Glomerular endothelial cell (primary cell): ENCODE measurements around the genes FGF6, KCNA5 and ANO2.

- RAMPAGE, long total RNA, result no peak
These were observed 77.5 kb upstream of the PARP11 start for GRCh38 chr12:3950722-3951017.

- RAMPAGE, long total RNA, result no peak
These were observed 138.3 kb upstream of the PARP11 start for GRCh38 chr12:4011431-4012067.

DNA sequence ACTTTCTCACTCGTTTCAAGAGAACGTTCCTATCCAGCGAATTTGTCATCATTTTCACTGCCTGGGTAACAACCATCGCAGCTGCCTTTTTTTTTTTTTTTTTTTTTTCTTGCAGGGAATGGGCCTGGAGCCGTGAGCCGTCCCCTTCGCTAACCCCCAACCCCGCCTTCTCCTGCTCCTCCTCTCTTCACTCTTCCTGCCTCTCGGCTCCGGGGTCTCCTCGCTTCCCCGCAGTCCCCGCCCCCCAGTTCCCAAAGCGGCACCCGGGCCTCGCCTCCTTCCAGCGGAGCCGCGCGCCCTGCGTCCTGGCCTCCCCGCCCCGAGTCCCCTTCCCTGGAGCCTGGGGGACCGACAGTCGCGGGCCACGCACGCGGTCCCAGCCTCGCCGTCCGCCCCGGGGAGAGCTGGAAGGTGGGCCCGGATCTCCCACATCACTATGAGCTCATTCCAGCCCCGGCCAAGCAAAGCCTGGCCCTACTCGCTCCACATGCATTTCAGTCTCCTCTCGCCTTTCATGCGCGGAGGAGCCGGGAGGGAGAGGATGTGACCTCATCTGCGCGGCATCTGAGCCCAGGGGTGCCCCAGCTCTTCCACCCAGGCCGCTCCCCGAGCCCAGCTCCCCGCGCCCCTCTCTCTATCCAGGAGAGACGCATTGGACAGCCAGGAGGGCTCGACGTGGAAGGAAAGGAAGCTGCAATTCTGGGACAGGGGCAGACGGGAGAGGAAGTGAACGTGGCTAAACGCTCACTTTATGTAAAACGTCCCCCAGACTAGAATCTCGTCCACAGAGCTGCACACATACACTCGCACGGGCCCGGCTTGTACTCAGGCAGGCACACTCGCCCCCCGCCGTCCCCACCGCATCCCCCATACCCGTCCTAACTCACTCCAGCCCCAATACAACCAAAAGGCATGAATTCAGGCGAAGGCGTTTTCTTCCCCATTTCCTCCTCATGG is 108.8 kb upstream of the CCND2 start:
- RAMPAGE, long total RNA, result no peak

DNA sequence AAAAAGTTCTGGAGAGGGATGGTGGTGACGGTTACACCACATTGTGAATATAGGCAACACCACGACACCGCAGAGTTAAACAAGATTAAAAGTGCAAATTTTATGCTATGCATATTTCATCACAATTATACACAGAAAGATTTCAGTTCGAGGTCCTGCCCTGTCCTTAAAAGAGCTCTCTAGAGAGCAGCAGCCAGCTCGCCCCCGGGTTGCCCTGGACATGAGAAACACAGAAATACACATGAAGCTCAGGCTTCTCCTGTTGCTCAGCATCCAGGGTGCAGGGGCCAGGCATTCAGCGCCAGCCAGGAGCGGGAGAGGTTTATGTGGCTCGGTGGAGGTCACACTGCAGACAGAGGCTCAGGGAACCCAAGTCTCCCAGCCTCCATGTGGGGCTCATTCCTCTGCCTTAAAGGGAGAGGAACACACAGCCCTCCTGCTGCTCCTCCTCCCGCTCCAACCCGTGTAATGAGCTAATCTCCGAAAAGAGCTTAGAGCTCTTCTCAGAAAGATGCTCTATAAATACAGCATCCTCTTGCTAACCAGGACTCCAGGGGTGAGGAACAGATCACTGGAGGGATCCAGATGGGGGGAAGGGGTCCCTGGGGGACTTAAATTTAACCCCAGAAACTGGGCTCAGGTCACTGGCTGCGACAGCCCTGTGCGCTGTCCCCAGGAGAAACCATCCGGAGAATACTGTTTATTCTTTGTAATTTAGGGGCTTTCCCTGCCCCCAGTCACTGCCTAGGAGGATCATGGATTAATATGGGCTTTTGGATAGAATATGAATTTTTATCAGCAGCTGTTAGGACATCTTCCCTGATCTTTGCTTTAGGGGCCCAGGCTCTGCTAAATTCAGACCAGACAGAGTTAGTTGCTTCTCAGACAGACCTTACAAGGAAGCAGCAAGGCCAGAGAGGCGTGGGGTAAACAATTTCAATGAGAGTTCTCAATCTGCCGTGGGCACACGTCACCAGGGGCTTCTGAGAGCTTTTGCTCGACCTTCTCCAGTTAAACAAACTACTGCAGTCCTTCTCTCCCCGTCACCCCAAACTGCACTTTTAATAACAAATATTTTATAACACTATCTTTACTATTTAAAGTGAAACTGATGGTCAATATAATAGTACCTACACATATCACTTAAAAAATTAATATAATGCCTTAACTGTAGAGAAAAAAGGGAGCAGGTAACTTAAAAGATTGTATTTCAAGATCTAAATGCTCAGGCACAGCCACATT is 28.0 kb downstream of the FGF6 start:
- RAMPAGE, long total RNA, result no peak

DNA sequence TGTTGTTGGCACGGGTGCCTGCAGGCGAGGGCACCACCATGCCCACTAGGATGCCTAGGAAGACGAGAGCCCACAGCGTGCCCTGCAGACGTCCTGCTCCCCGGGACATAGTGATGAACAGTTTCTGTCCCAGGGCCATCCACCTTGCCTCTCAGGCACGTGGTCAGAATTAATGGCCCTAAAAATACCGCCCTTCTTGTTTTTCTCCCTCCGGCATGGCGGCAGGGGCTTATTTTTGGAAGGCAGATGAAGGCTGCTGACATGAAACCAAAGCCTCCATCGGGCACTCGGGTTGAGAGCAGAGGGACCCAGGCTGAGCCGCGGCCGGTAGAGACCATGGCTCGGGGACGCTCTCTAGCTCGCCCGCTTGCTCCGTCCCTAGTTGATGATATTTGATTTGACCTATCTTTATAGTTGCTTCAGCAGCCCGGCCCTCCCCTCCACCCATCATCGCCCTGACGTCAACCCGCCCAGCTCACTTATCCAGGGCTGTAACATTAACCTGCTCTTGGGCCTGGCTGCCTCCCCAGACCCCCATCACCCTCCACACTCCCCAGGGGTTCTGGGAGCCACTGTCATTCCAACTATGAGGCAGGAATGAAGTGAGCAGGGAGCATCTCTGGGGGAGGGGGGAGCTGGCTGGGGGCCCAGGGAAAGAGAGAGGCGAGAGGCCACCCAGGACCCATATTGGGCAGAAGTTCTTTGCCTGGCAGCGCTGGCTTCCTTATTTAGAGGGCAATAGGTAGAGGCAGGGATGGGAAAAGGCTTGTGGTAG is at the start of gene FGF6:
FGF6 (minus strand) TSS at position 384 of the 775 bp plus-strand sequence.
- RAMPAGE, long total RNA, result no peak

GRCh38 chr12:4509226-4509645 is 29.0 kb downstream of the C12orf4 start:
- RAMPAGE, long total RNA, result no peak

- RAMPAGE, long total RNA, result no peak
These were observed 50.3 kb downstream of the KCNA1 start for GRCh38 chr12:4959870-4960570.

GRCh38 chr12:5010045-5010504 is 33.6 kb upstream of the KCNA5 start:
- RAMPAGE, long total RNA, result no peak

- RAMPAGE, long total RNA, result no peak
These were observed at the start of gene KCNA5 for GRCh38 chr12:5043452-5044243. TSS of gene KCNA5 (plus strand) at chr12:5043879.

DNA sequence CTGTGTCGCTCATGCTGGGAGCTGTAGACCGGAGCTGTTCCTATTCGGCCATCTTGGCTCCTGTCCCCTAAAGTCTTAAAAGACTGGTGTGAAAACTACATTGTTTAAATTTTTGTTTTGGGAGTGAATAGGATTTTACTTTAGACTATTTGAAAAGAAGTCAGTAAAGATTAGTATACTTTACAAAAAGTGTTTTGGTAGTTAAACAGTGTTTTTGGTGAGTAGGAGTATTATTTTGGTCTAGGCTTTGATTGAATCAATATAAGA is 141.1 kb upstream of the NTF3 start:
- RAMPAGE, long total RNA, result no peak

DNA sequence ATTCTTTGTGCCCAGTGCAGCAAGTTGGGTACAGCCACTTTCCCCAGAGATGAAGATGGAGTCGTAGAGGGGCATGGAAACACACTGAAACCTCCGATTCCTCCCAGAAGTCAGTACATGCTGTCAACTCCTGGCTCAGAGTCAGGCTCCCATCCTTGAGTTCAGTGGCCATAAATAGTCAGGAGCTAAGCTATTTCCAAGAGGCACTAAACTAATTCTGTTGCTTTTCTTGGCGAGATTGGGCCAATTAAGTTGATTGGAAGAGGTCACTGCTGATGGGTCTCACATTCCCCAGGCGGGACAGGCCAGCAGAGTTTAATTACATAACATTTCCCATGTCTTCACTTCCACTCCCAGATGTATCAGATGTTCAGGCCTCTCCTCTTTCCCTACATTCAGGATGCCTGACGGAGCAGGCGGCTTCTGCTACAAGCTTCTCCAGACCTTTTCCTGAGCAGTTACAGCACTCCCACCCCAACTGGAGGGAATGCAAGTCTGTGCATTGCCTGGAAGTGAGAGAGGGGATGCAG is 5.2 kb downstream of the NTF3 start:
- RAMPAGE, long total RNA, result no peak

DNA sequence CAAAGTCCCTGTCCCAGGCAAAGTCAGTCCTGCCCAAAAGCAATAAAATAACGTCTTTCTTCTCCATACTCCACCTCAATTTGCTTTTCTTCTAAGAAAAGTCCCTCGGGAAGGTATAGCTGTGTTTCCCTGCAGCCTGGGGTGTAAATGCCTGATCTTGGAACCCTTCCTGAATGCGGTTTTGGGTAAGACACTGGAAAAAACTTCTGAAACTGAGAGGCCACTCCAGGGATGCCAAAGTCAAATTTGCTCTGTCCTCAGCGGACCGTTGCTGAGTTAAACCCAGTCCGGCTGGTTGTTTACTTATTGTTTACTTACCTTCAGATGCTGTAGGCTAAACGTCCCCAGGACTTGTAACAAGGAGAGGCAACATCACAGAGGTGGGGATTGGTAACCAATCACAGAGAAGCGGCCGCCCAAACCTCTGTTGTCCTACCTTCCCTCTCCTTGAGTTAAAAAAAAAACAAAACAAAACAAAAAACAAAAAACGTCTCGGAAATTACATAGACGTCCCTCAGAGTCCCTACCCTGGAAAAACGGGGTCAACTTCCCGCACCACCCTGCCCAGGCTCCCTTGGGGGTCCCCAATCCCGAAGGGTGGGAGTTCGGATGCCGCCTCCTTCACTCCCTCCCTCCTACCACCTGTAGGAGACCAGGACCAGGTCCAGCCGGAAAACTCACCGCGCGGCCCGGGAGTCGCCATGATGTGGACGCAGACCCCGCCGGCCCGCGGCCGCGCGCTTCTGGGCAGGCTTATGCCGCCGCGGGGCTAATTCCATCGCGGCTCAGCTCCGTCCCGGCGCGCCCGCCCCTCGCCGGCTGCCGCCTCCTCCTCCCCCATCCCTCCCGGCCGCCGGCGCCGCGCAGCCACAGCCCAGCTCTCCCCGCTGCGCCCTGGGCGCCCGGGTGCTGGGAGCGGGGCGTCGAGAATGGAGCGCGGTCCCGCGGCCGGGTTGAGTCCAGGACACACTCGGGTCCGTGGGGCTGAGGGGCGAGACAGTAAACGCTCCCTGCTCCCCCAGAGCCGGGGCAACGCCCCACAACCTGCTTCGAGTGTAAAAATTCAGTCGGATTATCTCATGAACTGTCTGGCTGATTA is at the start of gene ANO2:
ANO2 (minus strand) TSS at position 745 of the 1,099 bp plus-strand sequence.
- RAMPAGE, long total RNA, result no peak

DNA sequence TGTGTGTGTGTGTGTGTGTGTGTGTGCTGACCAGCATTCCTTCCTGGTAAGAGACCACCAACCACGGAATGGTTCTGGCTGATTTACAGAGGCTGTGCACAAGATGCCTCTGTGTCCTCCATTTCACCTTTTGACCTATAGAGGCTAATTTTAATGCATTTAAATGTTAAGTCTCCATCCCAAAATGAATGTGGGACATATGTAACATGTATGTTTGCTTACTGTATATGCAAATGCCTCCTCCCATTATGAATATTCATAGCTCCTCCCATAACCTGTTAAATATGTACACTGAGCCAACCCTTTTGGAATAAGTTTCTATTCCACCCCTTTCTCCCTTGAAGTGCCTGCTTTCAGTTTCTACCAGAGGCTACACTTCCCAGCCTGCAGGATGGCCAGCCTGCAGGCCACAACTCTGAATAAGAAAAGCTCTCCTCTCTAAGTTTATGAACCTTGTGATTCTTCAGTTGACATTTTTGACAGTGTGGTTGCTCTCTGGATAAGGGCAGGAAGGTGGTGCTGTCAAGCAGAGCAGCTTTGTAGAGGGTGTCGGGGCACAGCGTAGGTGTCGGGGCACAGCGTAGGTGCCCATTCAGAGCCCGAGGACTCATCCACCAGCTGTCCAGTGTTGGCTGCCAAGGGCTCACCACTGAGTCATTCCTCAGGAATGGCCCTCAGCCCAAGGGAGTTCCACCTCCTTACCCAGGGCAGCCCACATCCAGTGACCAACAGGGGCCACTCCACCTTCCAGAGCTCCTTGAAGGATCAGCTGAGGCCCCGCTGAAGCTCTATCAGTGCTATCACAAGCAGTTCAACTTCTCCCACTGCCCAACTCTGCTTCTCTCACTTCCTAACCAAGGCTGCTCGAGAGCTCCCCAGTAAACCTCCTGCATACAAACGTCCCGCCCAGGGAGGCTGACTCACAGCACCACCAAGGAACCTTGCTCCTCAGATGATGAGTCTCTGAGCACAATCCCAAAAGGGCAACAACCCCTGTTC is 31.5 kb downstream of the VWF start:
- RAMPAGE, long total RNA, result no peak

DNA sequence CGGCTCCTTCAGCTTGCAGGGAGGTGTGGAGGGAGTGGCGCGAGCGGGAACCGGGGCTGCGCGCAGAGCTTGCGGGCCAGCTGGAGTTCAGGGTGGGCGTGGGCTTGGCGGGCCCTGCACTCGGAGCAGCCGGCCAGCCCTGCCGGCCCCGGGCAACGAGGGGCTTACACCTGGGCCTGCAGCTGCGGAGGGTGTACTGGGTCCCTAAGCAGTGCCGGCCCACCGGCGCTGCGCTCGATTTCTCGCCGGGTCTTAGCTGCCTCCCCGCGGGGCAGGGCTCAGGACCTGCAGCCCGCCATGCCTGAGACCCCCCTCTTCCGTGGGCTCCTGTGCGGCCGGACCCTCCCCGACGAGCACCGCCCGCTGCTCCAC is 35.0 kb upstream of the VWF start:
- RAMPAGE, long total RNA, result no peak

DNA sequence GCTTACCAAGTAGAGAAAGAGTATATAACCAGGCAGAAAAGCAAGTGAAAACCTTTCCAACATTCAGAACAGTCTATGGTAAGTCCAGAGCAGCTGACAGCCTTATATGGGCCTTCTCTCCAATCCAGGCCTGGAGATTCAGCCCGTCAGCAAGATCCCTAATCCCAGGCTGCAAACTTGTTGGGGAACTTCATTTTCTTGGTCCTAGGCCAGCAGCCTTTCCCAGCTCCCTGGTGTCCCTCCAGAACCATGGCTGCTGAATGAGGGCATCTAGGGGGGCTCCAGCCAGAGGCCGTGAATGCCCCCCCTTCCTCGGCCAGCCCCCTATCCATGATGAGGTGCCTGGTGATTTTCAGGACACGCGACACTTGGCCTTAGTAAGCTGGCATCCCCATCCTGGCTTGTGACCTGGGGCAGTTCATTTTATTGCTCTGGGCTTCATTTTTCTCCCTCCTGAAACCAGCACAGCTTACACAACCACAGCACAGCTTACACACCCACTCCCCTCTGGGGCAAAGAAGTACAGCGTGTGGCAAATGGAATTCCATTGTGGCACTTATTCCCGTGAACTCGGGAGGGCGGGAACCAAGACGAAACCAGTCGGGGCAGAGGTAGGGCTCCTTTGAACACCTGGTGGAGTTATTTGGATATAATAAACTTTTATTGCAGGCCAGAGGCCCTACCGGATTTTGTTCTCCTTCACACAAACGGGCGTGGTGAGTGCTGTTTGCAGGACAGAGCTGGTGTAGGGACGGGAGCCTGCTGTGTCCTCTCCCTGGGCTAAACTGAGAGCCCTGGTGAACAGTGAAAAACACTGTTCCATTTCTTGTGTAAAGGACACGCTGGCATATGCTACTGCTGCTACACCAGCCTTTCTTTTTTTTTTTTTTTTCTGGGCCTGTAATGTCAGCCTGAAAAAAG is 29.0 kb downstream of the CD9 start:
- RAMPAGE, long total RNA, result no peak

DNA sequence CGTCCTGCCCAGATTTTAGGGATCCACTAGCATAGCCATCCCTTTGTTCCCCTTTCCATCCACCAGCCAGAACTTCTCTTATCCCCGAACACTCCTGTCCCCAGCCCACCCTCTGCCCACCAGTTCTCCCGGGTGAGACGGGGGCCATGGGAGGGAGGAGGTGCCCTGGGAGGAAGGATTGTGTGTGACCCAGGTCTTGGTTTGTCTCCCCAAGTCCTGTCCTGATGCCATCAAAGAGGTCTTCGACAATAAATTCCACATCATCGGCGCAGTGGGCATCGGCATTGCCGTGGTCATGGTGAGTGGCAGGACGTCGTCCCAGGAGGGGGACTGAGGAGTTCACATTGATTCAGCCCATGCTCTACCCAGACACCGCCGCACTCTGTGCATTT is 35.8 kb downstream of the CD9 start:
- RAMPAGE, long total RNA, result no peak

- RAMPAGE, long total RNA, result no peak
These were observed 8.6 kb downstream of the TNFRSF1A start for GRCh38 chr12:6333075-6333963.

GRCh38 chr12:6337889-6338914 is 3.7 kb downstream of the TNFRSF1A start:
- RAMPAGE, long total RNA, result no peak

- RAMPAGE, long total RNA, result no peak
These were observed 13.6 kb upstream of the TNFRSF1A start for GRCh38 chr12:6355479-6355939.

DNA sequence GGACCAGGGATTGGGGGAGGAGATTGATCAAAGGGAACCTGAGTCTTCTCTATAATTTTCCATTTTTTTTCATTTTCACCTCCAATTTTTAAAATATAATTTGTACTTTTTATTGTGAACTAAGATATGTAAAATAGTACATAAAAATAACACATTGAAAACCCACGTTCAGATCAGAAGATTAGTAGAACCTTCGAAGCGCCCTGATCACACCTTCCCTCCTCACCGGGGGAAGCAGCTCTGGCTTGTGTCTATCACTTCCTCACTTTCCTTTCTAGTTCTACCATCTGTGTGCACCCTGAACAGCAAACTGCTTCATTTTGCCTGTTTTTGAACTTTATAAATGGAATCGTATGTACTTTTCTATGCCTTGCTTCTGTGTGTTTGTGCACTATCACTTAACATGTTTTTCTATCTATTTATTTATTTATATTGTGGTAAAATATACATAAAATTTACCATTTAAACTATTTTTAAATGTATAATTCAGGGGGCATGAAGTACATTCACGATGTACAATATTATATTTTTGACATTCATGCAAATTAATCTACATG is 11.7 kb upstream of the CD27 start:
- RAMPAGE, long total RNA, result no peak